Panc1 (cell line): ENCODE data around the gene PLCH1.

GRCh38 chr3:153247593-153247823 is 85.5 kb downstream of the RAP2B start:
- RRBS, 2 experiments: no CpG with 5 or more reads among the region's 3 CpGs

DNA sequence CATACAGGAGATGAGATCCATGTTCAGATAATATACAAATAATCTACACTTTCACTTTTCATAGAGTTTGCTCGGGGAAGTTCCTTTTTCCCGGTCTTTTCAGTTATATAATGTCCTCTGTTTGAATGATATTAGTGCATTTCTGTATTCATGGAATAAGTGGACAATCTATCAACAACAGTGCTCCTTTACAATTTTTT is 149.8 kb downstream of the RAP2B start:
- RRBS, 2 experiments: no CpG with 5 or more reads among the region's 2 CpGs

GRCh38 chr3:153506316-153506543 is 344.2 kb downstream of the RAP2B start:
- RRBS, 2 experiments: no CpG with 5 or more reads among the region's 8 CpGs

DNA sequence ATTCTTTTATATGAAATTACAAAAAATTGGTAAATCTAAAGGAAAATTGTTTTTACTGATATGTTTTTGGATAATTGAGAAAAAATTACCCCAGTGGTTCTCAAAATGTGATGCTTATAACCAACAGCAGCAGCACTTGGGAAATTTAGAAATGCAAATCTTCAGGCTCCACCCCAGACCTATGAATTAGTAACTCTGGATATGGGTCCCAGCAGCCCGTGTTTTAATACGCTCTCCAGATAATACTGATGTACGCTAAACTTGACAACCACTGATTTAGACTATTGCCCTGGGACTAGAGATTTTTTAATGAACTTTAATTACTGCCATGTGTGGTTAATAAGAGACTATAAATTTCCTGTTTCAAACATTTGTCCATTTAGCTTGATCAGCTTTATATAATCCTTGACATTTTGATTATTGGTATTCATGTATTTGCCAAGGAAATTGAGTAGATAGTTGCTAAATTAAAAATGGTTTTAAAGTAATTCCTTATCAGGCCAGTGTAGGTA is 379.8 kb downstream of the RAP2B start:
- RRBS, 2 experiments: no CpG with 5 or more reads among the region's 3 CpGs

- RRBS, 2 experiments: no CpG with 5 or more reads among the region's 2 CpGs
Observed at GRCh38 chr3:153979385-153979686, 141.9 kb upstream of the ARHGEF26 start.

- RRBS, 2 experiments: no CpG with 5 or more reads among the region's 3 CpGs
Observed at GRCh38 chr3:155076530-155077037, 3.5 kb upstream of the MME start.

- RRBS, 2 experiments: no CpG with 5 or more reads among the region's 3 CpGs
Observed at GRCh38 chr3:155665364-155665816, 79.5 kb downstream of the PLCH1 start.

DNA sequence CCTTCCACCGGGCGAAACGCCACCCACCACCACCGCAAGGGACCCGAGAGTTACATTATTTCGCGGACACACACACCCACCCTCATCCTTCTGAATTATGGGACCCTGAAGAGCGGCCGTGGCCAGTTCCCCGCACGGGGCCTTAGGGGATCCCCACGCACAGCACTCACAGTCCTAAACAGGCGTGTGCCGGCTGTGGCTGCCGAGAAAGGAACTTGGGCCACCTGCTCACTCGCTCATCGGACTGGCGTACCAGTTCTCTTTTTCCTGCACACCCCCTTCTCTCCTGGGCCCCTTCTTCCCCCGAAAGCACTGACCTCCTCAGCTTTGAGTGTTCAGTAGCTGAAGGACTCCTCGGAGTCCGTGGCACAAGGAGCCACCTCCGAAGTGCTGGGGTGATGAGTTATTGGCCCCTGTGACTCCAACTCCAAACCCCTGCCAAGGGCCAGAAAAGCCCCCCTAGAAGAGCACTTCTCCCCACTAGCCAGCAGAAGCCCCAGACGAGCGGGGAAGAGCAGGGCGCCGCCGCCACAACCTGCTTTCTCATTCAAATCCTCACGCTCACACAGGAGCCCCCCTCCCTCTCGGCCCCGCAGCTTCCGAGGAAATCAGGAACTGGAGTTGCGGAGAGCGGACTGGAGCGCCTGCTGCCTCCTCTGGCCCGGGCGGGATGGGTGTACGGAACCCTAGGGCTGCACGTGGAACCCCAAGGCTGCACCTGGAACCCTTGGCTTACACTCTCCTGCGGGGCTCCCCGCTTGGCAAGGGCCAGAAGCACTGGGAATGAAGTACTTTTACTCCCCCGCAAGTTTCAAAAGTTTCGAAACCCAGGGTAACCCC is at the start of gene PLCH1:
TSS of gene PLCH1 (minus strand) at position 549 of the 840 bp plus-strand sequence.
- RRBS, 2 experiments: 4 to 16% methylated on average over 1 of the region's 42 CpGs

DNA sequence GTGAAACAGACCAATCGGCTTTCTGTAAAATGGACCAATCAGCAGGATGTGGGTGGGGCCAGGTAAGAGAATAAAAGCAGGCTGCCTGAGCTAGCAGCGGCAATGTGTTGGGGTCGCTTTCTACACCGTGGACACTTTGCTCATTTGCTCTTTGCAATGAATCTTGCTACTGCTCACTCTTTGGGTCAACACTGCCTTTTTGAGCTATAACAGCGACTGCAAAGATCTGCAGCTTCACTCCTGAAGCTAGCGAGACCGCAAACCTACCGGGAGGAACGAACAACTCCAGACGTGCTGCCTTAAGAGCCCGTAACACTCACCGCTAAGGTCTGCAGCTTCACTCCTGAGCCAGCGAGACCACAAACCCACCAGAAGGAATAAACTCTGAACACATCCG is 78.3 kb upstream of the KCNAB1 start:
- RRBS, 2 experiments: no CpG with 5 or more reads among the region's 14 CpGs

DNA sequence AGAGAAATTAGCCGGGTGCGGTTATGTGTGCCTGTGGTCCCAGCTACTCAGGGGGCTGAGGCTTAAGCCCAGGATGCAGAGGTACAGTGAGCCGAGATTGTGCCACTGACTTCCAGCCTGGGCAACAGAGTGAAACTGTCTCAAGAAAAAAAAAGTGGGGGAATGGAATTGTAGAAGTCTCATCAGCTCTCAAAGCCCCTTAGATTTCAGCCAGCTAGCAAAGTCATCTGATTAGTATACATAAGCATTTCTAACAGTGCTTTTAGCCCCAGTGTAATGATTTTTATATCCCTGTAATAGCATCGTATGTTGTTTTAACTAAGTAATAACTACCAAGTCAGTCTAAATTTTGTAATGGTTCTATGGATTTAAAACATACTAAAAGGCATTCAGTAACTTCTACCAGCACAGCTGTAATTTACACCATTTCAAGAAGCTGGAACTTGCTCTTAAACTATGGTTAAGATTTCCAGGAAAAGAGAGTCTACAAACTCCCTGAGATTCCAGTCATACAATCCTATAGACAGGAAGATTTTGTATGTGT is 33.4 kb downstream of the TIPARP start:
- RRBS, 2 experiments: no CpG with 5 or more reads among the region's 4 CpGs

- RRBS, 2 experiments: 2 to 6% methylated on average over 5 of the region's 29 CpGs
Observed at GRCh38 chr3:157088439-157089034, 71.4 kb downstream of the CCNL1 start.

DNA sequence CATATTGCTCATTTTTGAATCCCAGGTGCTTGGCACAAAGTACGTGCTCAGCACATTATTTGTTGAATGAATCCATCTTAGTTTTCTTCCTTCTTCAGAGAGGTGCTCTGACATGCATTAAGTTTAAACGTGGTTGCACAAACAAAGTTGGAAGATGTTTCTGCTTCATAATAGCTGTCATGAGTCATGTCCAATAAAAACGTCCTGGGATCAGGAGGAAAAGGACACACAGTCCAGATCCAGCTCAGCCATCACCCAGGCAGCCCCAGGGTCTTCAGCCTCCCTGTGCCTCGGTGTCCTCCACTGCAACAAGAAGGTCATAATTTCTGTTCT is 55.5 kb downstream of the CCNL1 start:
- RRBS, 2 experiments: no CpG with 5 or more reads among the region's 4 CpGs

DNA sequence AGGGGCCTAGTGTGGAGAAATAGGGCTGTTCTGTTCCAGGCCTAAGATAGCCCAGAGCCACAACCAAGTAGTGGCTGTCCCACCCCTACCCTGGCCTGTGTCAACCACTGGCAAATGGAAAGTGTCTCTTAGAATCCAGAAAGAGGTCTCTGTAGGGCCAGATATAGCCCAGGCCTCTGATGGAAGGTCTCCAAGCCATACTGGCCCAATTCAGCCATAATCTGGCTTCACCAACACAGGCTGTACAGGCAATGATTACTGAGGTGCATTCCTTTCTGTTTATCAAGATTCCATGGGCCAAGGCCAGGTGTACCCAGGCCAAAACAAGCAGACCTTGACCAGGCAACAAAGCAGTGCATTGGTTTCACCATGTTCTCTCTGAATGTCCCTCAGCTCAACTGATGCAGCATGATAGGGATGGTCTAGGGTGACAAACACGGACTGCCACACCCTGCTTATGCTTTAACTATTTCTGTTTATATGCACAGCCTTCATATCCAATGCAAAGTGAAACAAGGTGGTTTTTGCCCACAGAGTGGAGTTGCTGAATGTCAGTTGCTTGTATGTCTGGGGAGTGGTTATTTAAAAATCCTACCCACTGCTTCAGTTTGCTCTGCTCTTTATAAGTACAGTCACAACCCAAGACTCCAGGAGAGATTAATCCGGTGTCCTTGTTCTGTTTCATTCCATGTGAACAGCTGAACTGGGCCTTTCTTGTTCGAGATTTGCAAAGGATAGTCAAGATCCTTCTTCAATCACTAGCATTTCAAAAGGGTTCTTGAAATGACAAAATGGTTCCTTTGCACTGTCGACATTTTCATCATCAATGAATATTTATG is 25.2 kb downstream of the CCNL1 start:
- RRBS, 2 experiments: no CpG with 5 or more reads among the region's 4 CpGs

DNA sequence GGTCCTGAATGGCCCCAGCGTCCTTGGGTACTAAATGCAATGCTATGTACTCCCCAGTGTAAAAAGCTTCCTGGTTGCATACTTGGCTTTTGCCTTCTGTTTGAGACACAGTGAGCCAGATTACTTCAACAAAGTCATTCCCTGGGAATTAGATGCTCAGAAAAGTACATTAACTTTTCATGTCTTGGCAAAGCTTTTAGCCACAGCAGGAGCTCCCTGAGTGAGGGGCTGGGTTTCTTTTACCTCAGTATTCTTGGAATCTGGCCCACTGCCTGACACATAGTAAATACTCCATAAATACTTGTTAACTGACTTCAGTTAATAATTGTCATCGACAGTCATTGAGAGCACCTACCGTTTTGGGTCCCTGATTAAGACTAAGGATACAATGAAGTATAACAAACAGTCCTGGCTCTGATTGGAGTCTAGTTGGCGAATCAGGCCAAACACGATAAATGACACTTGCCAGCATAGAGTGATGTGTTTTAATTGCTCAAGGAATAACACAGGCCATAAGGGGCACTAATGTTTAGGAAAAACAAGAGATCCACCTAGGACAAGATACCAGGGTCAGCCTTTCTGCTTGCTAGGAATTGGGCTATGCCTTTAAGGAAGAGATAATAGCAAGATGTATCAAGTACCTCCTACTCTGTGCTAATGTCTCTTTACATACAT is 23.8 kb downstream of the CCNL1 start:
- RRBS, 2 experiments: no CpG with 5 or more reads among the region's 5 CpGs

DNA sequence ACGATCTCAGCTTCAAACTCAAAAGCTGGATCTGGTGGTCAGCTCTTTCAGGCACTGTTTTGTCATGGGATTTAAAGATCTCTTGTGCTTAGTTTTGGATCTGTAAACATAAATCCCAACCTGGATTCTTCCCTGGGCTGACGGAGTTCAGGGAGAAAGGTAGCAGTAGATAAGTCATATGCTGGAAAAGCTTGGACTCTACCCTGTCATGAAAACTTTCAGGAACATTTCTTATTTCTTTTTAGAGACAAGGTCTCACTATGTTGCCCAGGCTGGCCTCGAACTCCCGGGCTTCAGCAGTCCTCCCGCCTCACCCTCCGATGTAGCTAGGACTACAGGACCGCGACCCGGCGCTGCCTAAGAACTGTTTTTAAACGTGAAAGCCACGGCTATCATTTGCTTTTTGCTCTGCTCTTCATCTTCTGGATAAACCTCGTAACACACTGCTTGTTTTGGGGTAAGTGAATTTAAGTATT is 14.2 kb upstream of the CCNL1 start:
- RRBS, 2 experiments: 3 to 12% methylated on average over 6 of the region's 13 CpGs

GRCh38 chr3:157401609-157401930 is 35.1 kb upstream of the PTX3 start:
- RRBS, 2 experiments: no CpG with 5 or more reads among the region's 2 CpGs

GRCh38 chr3:157544831-157545039 is 41.5 kb upstream of the VEPH1 start:
- RRBS, 2 experiments: no CpG with 5 or more reads among the region's 2 CpGs

- RRBS, 2 experiments: no CpG with 5 or more reads among the region's 17 CpGs
Observed at GRCh38 chr3:158019974-158020546, 86.2 kb downstream of the SHOX2 start.

GRCh38 chr3:158634368-158634750 is 10.0 kb upstream of the GFM1 start:
- RRBS, 2 experiments: no CpG with 5 or more reads among the region's 16 CpGs

- RRBS, 2 experiments: no CpG with 5 or more reads among the region's 3 CpGs
Observed at GRCh38 chr3:158711732-158712203, 20.5 kb downstream of the RARRES1 start.